HL-60 (cell line): ENCODE data around the genes SVOPL, ATP6V0A4, TTC26 and FMC1.

- RRBS = no CpG with 5 or more reads among the region's 5 CpGs
These were observed 60.4 kb downstream of the TRIM24 start for GRCh38 chr7:138520308-138521051.

DNA sequence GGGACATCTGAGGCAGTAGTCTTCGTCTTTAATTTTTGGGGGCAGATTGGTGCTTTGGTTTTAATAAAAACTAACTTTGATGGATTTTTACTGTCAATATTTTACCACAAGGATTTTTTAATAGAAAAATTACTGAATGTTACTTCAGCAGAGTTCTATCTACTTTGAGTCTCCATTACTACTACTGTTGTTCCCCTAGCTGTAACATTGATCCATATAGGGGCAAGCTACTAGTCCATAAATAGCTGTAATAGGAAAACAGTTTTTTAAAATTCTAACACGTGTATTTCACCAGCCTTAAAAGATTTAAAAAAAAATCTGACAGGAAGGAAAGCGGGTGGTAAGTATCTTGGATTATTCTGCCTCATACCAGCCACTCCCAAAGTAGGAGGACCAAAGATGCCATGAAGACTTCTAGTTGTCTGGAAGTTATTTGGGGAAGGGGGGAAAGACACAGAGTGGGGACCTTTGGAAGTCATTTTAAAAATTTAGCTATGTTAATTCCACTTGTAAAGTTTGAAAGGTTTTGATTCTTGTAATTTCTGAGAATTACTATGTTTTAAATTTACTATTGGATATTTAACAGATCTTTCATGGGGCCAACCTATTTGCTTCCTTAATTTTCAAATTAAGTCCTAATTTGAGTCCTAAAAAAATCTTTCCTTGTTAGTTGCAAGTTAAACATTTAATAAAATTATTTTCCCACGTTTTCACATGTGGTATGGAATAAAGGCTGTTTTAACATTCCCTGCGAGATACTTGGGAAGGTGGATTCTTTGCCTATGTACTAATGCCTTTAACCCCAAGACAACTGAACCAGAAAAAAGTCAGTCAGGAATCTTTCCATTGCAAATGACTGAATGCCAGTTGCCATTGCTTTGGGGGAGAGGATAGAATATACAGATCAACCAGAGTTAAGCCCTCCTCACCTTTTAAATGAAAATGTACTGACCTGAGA, 111.6 kb downstream of the SVOPL start:
- RRBS = no CpG with 5 or more reads among the region's 5 CpGs

DNA sequence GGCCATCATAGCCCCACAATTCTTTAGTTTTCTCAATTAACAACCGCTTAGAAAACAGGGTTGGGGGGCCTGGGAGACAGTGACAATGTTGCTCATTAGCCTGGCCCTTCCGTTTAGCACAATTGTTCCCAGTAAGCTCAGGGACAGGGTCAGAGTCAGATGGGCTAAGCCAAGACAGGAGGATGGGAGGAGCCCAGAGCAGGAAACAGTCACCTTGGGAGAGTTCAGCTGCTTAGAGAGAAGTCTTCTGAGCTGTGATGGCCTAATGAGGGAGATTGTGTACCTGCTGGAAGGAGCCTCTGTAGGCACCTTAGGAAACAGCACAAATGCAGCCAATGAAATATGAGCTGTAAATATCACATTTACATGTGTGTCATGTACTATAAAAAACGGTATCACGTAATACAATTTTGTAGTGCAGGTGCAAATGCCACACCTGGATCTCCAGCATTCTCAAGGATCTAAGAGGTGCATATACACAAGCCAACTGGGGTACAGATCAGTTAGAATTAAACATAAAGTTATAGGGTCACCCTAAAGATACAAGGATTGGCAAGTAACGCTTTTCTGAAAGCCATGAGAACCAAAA, 35.8 kb downstream of the SVOPL start:
- RRBS = no CpG with 5 or more reads among the region's 5 CpGs

- RRBS = no CpG with 5 or more reads among the region's 7 CpGs
These were observed at the start of gene SVOPL for GRCh38 chr7:138701079-138701764. SVOPL (minus strand) TSS chr7:138701362.

- RRBS = no CpG with 5 or more reads among the region's 4 CpGs
These were observed 26.6 kb upstream of the SVOPL start for GRCh38 chr7:138727732-138728104.

- RRBS = 96% methylated on average over 4 of the region's 15 CpGs
These were observed at the start of gene ATP6V0A4 for GRCh38 chr7:138797714-138798507. ATP6V0A4 (minus strand) TSS chr7:138798196.

- RRBS = 19% methylated on average over 5 of the region's 35 CpGs
These were observed 703 bp downstream of the ZC3HAV1L start for GRCh38 chr7:139035107-139035571.

GRCh38 chr7:139043735-139044644, 8.1 kb upstream of the ZC3HAV1L start:
- RRBS = no CpG with 5 or more reads among the region's 12 CpGs

DNA sequence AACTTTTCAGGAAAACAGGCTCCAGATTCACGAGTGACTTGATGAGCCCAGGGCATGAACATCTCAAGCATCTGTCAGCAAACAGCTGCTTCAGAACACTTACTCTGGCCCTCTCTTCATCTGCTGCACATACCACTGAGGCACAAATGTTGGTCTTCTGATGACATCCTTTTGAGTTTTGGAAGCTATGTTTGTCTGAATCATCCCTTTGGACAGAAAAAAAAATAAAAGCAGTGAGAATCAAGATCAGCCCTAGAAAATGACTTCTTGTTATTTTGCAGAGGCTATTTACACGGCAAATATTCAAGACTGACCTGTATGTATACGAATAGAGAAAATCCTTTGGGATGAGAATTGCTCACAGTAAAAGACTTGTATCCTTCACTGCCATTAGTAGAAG, 25.1 kb upstream of the ZC3HAV1L start:
- RRBS = no CpG with 5 or more reads among the region's 3 CpGs

GRCh38 chr7:139076910-139077232, 32.6 kb downstream of the ZC3HAV1 start:
- RRBS = no CpG with 5 or more reads among the region's 3 CpGs

- RRBS = no CpG with 5 or more reads among the region's 8 CpGs
These were observed 9.4 kb upstream of the ZC3HAV1 start for GRCh38 chr7:139118675-139119572.

- RRBS = no CpG with 5 or more reads among the region's 33 CpGs
These were observed at the start of gene TTC26 for GRCh38 chr7:139133559-139134223. TTC26 (plus strand) TSS chr7:139133778.

DNA sequence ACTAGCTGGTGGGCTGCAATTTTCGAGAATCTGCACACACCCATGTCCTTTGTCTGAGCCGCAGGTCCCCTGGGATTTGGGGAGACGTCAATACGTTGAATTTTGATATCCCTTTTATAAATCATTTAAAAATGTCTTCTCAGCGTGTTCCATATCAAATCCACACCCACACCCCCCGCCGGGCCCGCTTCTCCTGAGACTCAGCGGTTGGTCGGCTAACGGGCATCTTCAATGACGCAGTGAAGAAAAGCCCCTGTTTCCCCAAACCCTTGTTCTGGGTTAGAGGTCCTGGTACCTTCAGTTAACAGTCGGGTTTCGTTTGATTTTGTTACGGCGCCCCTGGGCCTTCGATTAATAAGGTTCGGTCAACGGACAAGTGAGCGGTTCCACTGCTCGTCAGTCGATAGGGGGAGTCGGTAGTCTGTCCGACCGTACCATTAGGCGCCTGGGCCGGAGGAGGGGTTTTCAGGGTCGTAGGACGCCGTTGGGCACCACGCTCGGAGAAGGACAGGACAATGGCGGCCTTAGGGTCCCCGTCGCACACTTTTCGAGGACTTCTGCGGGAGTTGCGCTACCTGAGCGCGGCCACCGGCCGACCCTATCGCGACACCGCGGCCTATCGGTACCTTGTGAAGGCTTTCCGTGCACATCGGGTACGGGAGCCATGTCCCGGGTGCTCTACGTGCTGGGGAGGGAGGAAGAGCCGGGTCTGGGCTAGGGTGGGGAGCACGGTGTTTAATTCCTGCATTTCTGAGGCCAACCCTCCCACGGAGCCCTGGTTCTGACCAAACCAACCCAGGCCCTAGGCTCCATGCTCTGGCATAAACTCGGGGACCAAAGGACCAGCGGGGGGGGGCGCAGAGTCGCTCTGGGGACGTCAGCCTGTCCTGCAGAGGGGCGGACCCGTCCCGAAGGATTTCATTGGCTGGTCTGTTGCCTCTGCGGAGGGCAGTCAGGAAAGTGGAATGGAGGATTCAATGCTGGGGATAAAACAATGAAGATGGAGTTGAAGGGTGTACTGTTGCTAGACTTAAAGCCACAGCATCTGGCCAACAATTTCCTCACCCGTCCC, at the start of gene FMC1:
TSS of gene FMC1 (plus strand) at position 468 of the 1,072 bp plus-strand sequence.
- RRBS = 2% methylated on average over 19 of the region's 65 CpGs

DNA sequence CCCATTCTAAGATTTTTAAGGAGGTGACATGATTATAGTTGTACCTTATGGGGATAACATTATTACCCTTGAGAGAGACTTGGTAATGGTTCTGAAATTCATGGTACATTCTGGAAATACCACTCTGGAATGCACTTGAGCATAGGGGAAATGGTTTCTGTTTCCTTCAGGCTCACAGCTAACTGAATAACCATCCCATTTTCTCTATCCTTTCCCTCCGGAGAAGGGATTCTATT, 1.5 kb downstream of the FMC1 start:
- RRBS = no CpG with 5 or more reads among the region's 1 CpG

GRCh38 chr7:139393577-139394372, 34.1 kb downstream of the LUC7L2 start:
- RRBS = no CpG with 5 or more reads among the region's 3 CpGs

GRCh38 chr7:139406888-139407560, 47.3 kb downstream of the LUC7L2 start:
- RRBS = no CpG with 5 or more reads among the region's 6 CpGs

DNA sequence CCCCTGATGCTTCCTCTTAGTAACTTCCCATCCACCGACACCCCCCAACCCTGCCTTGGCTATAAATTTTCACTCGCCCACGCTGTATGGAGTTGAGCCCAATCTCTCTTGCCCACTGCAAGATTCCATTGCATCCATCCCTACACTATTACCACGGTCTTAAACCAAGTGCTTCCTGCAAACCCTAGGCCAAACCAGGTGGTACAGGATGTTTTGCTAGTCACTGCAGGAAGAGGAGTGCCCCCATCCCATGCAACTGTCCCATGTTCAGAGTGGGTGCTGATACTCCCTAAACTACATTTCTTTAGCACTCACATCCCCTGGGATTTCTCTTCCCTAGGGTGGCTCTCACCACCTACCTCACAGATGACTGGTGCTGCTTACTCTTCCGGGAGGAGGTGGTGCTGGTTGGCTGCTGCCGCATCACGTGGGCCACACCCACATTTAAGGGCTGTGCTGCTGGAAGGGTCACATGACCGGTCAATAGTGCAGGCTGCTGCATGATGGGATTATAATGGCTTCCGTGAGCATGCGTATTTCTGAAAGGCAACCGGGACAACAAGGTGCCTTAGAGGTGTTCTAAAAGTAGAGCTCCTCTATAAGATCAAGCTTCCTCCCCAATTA, 76.7 kb downstream of the CLEC2L start:
- RRBS = 97% methylated on average over 6 of the region's 11 CpGs

DNA sequence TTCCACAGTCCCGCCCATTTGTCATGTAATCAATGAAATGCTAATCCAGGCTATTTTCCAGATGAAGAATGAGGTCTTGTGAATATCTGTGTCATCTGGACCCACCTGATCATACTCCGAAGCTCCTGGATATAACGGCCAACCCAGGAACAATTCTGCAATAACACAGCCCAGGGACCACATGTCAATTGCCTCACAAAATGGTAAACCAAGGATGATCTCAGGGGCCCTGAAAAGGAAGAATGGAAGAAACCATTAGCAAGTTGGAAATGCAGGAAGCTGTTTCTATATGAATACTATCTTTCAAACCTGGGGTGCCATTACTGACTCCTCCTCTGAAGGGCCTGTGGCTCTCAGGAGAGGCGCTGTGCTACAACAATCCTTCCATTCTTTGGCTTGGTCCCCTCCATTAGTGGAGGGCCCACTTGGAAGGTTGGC, 108.0 kb downstream of the CLEC2L start:
- RRBS = no CpG with 5 or more reads among the region's 4 CpGs

- RRBS = no CpG with 5 or more reads among the region's 7 CpGs
These were observed 121.7 kb downstream of the HIPK2 start for GRCh38 chr7:139655844-139656750.

DNA sequence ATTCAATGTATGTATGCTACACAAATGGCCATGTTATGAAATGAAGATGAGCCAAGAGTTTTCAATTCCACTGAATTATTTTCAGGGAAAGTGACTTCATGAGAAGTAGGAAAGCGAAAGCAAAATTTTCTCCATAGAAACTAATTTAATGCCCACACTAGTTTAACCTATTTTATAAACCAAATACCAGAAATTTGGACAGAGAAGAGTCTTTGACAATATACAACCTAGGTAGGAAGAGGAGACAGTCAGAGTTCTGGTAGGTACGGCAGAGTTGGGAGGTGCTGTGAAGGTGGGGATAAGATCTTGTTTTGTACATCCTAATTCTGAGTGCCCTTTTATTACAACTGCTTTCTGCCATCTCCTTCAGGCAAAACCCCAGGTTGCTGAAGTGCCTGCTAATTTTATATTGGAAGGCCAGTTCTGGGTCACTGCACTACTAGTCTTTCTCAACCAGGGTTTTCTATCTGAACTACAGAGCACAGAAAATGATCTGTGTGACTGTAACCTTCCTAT, 119.3 kb downstream of the HIPK2 start:
- RRBS = no CpG with 5 or more reads among the region's 2 CpGs